SK-N-SH (cell line): ENCODE measurements around a stretch of chr2.

- RRBS = no CpG with 5 or more reads among the region's 16 CpGs
CAGE:
- cytosol, long polyA plus RNA = no peak
- long polyA plus RNA = no peak
- nucleus, long polyA plus RNA = no peak
These were observed 16.3 kb downstream of the ODC1 start for GRCh38 chr2:10431799-10432185.

DNA sequence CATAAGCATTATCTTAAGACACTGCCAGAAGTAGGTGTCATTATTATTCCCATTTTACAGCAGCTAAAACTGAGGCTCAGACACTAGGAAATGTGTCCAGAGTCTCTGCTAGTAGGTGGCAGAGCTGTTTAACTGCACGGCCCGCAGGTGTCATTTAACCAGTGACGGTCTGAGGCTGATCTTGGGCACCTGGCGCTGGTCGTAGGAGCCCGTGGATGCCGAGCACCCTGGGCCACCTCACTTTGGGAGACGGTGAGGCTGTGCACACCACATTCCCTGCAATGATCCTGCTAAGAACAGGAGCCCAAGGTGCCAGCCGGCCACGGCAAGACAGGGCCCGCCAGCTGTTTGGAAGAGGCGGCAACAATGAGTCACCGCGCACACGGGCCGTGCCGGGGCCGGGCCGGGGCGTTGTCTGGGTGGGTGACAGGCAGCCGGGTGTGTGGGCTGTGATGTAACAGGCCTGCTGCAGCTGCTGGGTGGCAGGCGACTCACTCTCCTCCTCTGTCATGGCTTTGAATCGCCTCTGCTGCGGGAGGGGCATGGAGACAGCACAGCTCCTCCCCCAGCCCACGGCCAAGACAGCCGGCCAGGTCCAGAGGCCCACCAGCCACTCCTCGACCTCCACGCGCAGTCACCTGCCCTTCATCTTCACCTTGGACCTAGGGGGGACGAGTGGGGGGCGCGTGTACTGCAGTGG is 49.7 kb upstream of the ODC1 start:
- RRBS = 14% methylated on average over 8 of the region's 32 CpGs
CAGE:
- cytosol, long polyA plus RNA = no peak
- long polyA plus RNA = no peak
- nucleus, long polyA plus RNA = no peak

DNA sequence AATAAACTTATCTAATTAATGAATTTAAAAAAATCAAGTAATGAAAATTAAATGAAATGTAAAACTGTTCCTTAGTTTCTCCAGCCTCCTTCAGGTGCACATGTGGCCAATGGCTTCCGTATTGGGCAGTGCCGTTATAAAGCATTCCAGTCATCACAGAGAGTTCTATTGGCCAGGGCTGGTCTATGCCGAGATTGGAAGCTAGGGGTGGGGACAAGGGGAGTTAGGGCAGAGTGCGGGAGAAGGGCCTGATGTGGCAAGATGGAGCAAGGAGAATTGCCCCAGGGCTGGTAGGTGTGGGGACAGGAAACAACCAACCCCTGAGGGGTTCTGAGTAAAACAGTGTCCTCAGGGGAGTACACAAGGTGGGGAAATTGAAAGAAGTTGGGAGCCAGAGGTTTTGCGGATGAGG is 9.3 kb upstream of the ATP6V1C2 start:
- RRBS = no CpG with 5 or more reads among the region's 5 CpGs
CAGE:
- cytosol, long polyA plus RNA = no peak
- long polyA plus RNA = no peak
- nucleus, long polyA plus RNA = no peak

DNA sequence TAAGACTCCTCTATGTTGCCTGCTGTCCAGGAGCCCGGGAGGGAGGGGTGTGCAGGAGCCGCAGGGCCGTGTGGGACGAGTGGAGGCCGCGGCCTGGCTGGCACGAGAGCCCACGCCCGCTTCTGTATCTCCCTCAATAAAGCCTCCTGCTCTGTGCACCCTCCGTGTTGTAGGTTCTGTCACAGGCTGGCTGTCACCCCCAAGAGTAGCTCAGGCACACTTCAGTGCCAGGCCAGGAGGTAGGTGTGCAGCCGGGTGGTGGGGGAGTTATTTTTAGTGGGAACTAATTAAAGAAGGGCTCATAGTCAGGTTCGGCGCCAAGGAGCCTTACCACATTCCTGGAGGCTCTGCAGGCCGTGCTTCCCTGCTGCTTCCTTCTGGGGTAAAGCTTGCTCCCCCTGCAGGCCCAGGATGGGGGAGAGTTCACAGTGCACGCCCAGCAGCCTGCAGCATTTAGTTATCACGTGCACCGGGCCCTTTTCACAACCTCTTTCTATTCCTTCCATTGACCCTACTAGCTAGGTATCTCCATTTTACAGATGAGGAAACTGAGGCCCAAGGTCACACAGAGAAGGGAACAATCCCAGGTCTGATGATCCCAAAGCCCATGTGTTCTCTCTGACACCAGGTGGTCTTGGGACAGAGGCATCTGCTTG is 2.5 kb downstream of the KCNF1 start:
- RRBS = 66% methylated on average over 1 of the region's 17 CpGs
CAGE:
- cytosol, long polyA plus RNA = no peak
- long polyA plus RNA = no peak
- nucleus, long polyA plus RNA = no peak

DNA sequence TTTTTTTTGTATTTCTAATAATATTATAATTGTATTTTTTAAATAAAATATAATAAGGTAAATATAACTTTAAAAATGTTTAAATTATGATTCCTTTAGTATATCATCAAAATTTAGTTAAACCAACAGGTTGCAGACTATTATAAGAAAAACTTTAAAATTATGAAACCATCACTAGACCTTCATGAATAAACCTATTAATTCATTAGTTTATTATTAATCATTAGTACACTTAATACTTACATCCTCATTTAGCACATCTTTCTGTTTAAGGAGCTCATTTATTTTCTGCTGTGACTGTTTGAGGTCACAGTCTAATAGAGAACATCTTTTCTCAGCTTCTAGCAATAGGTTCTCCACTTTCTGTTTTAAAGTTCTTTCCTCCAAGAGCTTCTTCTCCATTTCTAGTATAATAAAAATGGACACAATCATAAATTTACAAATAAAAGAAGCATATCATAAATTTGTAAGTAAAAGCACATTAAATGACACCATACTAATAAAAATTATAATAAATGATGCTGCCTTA is 52.8 kb downstream of the SLC66A3 start:
CAGE:
- cytosol, long polyA plus RNA = no peak
- long polyA plus RNA = no peak
- nucleus, long polyA plus RNA = no peak

- RRBS = no CpG with 5 or more reads among the region's 2 CpGs
CAGE:
- cytosol, long polyA plus RNA = no peak
- long polyA plus RNA = no peak
- nucleus, long polyA plus RNA = no peak
These were observed 71.9 kb downstream of the SLC66A3 start for GRCh38 chr2:11227207-11227617.

DNA sequence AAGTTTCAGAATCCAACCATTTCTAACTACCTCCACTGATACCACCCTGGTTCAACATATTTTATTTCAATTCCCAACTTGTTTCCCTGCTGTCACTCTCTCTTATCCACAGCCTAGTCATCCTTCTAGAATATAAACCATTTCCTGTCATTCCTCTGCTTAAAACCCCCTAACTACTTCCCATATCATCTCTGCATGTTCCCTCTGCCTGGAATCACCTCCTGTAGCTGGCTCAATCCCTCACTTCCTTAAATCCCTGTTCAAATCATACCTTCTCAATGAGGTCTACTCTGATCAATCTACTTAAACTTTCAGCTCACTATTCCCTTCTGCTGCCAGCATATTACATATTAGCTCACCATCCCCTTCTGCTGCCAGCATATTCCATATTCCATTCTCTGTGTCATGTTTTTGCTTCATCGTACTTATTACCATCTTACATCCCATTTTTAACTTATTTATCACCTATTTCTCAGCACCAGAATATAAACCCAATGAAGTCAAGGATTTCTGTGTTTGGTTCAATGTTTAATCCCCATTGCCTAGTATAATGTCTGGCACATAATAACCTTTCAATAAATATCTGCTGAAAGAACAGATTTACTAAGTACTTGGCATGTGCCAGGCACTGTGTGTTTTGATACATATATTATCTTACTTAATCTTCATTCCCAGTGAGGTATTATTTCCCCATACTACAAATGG is 93.5 kb downstream of the ROCK2 start:
- RRBS = no CpG with 5 or more reads among the region's 1 CpG
CAGE:
- cytosol, long polyA plus RNA = no peak
- long polyA plus RNA = no peak
- nucleus, long polyA plus RNA = no peak

DNA sequence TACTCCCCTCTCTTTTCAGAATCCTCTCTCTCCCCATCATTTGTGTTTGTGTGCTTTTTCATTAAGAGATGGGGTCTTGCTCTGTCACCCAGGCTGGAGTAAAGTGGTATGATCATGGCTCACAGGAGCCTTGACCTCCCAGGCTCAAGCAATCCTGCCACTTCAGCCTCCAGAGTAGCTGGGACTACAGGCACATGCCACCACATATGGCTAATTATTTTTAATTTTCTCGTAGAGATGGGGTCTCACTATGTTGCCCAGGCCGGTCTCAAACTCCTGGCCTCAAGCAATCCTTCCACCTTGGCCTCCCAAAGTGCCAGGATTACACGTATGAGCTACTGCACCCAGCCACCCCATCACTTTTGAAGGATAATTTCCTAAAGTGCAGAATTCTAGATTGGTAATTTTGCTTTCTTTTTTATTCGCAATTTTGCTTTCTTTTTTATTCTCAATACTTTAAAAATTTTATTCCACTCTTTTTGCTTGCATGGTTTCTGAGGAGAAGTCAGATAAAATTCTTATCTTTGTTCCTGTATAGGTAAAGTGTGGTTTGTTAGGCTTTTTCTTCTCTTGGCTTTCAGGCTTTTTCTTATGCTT is 74.6 kb downstream of the ROCK2 start:
- RRBS = no CpG with 5 or more reads among the region's 4 CpGs
CAGE:
- cytosol, long polyA plus RNA = no peak
- long polyA plus RNA = no peak
- nucleus, long polyA plus RNA = no peak

GRCh38 chr2:11344886-11345912 is 763 bp upstream of the ROCK2 start:
- RRBS = 6% methylated on average over 27 of the region's 69 CpGs
CAGE:
- cytosol, long polyA plus RNA = no peak
- long polyA plus RNA = no peak
- nucleus, long polyA plus RNA = no peak

- RRBS = no CpG with 5 or more reads among the region's 7 CpGs
CAGE:
- cytosol, long polyA plus RNA = no peak
- long polyA plus RNA = no peak
- nucleus, long polyA plus RNA = no peak
These were observed 12.3 kb upstream of the ROCK2 start for GRCh38 chr2:11356694-11357264.

- RRBS = 64% methylated on average over 4 of the region's 13 CpGs
CAGE:
- cytosol, long polyA plus RNA = no peak
- long polyA plus RNA = no peak
- nucleus, long polyA plus RNA = no peak
These were observed 59.9 kb downstream of the E2F6 start for GRCh38 chr2:11405860-11406619.

GRCh38 chr2:11569375-11569731 is 35.5 kb downstream of the GREB1 start:
- RRBS = no CpG with 5 or more reads among the region's 9 CpGs
CAGE:
- cytosol, long polyA plus RNA = no peak
- long polyA plus RNA = no peak
- nucleus, long polyA plus RNA = no peak

GRCh38 chr2:11749491-11750188 is 3.2 kb downstream of the LPIN1 start:
- RRBS = no CpG with 5 or more reads among the region's 12 CpGs
CAGE:
- cytosol, long polyA plus RNA = no peak
- long polyA plus RNA = no peak
- nucleus, long polyA plus RNA = no peak

DNA sequence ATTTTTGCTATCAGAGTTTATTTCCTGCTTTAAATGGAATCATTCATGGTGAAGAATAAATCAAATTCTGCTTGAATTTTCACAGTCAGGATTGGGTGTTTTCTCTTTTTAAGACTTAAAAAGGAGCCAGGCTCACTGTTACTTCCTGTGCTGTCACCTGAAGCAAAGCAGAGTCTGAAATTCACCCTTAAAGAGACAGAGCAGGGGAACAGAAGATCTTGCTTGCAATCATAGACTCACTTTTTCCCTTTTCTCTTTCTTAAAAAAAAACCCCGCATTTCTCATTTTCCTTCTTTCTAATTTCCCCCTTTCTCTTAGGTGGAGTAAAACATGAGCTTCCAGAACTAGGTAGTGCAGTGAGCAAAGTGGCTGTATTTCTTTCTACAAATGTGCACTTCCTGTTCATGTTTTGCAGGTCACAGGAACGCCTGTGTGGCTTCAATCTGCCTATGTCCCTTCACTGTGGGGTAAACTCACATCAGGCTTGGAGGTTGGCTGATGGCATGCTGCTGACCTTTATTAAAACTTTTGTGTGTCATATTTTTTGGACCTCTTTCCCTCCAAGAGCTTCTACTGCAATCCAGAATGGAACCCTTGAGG is 381.2 kb downstream of the LPIN1 start:
- RRBS = no CpG with 5 or more reads among the region's 2 CpGs
CAGE:
- cytosol, long polyA plus RNA = no peak
- long polyA plus RNA = no peak
- nucleus, long polyA plus RNA = no peak

- RRBS = no CpG with 5 or more reads among the region's 8 CpGs
CAGE:
- cytosol, long polyA plus RNA = no peak
- long polyA plus RNA = no peak
- nucleus, long polyA plus RNA = no peak
These were observed 395.6 kb upstream of the TRIB2 start for GRCh38 chr2:12320843-12321739.

CAGE:
- cytosol, long polyA plus RNA = no peak
- long polyA plus RNA = no peak
- nucleus, long polyA plus RNA = no peak
These were observed 51.5 kb upstream of the TRIB2 start for GRCh38 chr2:12665256-12665673.

DNA sequence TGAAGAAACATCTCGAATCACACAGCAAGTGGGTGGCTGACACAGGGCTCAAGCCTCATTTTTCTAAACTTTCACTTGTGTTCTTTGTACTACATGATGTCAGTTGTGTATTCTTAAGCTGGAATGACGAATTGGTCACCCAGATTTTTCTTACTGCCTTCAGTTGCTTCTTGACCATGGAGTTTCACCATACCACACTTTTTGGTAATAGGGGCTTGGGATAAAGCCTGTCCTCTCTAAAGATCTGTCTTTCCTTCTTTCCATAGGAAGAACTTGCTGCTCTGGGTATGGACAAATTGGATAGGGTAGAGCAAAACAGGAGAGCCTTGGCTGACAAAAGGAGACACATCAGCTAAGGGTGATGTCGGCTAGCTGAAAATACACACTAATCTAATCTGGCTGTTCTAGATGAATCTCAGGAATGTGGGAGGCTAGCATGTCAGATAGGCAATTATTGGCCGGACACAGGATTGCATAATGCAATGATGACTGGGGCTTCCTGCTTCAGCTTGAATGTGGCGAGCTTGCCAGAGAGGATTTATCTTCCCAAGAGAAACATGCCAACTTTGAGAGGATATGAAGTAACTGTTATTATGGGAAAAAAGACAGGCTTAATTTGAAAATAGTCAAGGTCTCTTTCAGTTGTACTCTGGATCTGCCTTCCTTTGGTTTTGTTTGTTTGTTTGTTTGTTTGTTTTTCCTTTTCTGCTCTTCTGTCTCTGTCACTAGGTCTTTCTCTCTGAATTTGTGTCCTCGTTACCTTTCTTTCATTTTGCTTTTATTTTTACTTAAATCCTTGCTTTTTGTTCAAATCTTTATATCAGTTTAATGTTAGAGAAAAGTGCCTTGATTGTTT is 102.3 kb downstream of the TRIB2 start:
- RRBS = no CpG with 5 or more reads among the region's 6 CpGs
CAGE:
- cytosol, long polyA plus RNA = no peak
- long polyA plus RNA = no peak
- nucleus, long polyA plus RNA = no peak

DNA sequence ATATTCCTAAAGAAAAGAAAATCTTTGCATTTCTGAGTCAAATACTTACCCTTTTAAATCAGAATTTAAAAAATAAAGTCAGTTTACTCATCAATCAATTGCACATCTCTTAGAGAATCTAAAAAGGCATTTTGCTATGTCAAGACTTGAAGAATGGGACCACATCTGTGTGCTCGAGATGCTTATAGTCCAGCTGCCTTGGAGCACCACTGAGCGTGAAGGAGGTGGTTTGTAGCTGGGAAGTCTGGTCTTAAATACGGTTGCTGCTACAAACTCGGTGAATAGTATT is 289.6 kb downstream of the TRIB2 start:
- RRBS = no CpG with 5 or more reads among the region's 4 CpGs
CAGE:
- cytosol, long polyA plus RNA = no peak
- long polyA plus RNA = no peak
- nucleus, long polyA plus RNA = no peak

DNA sequence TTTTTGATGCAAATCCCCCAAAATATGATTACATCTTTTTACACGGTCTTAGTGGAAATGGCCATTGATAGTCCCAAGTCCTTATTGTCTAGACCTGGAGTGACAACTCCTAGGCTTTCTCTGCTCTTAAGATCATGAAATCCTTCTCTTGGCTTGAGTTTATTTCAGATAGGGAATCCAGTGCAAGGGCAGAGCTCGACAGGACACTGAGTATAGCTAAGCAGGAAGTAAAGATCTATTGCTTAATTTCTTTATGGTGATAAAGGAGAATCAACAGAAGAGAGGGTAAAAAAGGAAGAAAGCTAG is 74.2 kb upstream of the LRATD1 start:
- RRBS = no CpG with 5 or more reads among the region's 2 CpGs
CAGE:
- cytosol, long polyA plus RNA = no peak
- long polyA plus RNA = no peak
- nucleus, long polyA plus RNA = no peak

- RRBS = no CpG with 5 or more reads among the region's 15 CpGs
CAGE:
- cytosol, long polyA plus RNA = no peak
- long polyA plus RNA = no peak
- nucleus, long polyA plus RNA = no peak
These were observed 571 bp upstream of the LRATD1 start for GRCh38 chr2:14631968-14632324.